Breast epithelium (tissue), 2 donors: ENCODE data around the gene USO1.

GRCh38 chr4:75512068-75513088 lies 1.8 kb downstream of the RCHY1 start:
- PRO-cap = no peak
- RAMPAGE, long total RNA, 2 experiments = no peak in any of the 2 experiments

GRCh38 chr4:75671507-75672347 lies 1.5 kb downstream of the G3BP2 start:
- PRO-cap = no peak
- RAMPAGE, long total RNA, 2 experiments = no peak in any of the 2 experiments

- PRO-cap = no peak
- RAMPAGE, long total RNA, 2 experiments = no peak in any of the 2 experiments
Observed at GRCh38 chr4:75723906-75724281, 483 bp upstream of the USO1 start.

DNA sequence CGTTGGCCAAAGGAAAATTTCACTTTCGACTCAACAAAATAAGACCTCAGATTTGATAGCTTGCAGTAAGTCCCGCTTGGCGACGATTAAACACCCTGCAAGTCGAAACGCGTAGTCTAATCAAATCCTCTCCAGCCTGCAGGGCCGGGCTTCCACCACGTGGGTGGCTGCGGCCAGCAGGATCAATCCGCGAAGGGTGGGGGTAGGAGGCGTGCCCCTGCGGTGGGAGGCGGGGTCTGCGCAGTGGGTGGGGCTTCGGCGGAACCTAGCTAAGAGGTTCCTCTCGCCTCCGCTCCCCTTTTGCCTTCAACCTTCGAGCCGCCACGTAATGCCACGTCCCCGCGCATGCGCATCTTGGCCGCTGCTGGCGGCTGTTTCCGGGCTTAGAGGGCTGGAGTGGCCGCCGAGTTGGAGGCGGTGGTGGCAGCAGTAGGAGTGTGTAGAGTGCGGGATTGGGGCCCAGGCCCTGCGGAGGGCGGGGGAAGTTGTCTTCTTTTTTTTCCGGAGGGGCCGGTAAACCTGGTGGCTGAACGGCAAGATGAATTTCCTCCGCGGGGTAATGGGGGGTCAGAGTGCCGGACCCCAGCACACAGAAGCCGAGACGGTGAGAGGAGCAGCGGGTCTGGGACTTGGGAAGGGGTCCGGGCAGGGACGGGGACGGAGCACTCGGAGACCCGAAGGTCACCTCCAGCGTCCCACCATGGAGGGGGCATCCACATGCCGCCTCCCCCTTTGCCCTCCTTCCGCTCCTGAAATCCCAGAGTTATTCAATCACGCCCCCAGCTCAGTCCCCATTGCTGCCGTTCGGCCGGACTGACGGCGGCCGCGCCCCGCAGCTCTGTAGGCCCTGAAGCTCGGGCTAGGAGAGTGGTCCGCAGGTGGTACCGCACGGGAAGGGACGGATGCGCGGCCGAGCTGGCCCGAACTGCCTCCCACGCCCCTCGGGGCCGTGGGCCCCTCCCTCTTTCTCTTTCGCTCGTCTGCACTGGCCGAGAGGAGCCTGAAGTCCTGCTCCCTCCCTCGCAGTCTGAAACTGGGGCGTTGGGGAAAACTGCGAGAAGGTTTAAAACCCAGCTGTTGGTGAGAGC lies at the start of gene USO1:
USO1 (plus strand) TSS at position 296 of the 1,088 bp plus-strand sequence.
- PRO-cap = bidirectional peak, plus-strand start at position 386 of the sequence, minus-strand start at position 88 of the sequence; bidirectional peak, plus-strand start at position 794 of the sequence, minus-strand start at position 809 of the sequence; bidirectional peak, plus-strand start at position 1,025 of the sequence, minus-strand start at position 1,035 of the sequence
- RAMPAGE, long total RNA, 2 experiments = start-site peak on the plus strand in 2 of 2 experiments, centred at positions 374 to 385 of the sequence, 207 to 879 reads per replicate; start-site peak on the minus strand in 2 of 2 experiments, centred at positions 141 to 150 of the sequence, 24 to 107 reads per replicate

GRCh38 chr4:76053631-76054327 lies 17.9 kb upstream of the CXCL11 start:
- PRO-cap = no peak
- RAMPAGE, long total RNA, 2 experiments = no peak in any of the 2 experiments

DNA sequence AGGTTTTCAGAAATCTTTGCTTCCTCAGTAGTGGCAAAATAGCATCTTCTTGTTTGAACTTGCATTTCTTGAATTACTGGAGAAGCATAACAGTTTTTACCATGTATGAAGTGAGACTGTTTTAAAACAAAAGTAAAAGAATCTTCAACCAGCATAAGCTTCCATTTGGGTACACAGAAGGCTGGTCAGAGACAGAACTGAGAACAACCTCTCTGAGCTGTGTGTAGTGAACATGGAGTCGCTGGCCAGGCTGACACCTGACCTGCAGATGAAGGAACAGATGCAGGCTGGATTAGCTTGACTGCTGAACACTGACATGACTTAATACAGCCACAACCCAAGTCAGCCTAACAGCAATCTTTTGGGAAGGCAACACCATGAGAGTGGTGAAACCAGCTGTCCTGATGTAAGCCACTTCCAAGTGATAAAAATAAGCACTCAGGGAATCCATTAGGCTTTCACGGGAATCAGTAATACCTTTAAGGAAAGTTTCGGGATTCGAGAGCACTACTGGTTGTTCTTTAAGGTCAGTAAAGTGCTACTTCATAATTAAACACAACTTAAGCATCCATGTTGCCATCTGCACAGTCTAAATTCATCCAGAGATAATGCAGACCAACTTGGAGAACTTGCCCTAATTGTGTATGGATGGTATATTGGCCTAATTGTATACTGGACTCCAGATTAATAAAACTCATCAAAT lies 10.0 kb downstream of the SCARB2 start:
- PRO-cap = no peak
- RAMPAGE, long total RNA, 2 experiments = no peak in any of the 2 experiments

GRCh38 chr4:76275368-76276241 lies 24.1 kb downstream of the FAM47E start:
- PRO-cap = no peak
- RAMPAGE, long total RNA, 2 experiments = no peak in any of the 2 experiments

DNA sequence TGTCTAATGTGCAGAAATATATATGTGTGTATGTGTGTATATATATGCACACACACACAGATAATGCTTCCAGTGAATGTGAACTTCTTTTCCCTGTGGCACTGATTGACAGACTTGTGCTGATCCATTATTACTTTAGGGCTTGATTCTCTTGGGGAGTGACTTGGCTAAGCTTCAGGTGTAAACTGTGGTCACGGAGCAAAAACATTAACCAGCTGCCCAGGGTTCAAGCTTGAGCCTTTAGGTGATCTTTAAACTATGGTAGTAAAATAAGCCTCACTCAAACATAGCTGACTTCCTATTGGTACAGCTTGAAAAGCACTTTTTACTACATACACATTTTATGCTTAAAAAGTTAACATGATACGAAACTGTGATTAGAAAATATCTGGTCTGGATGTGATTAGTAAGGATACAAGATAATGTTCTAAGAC lies 3.6 kb downstream of the STBD1 start:
- PRO-cap = no peak
- RAMPAGE, long total RNA, 2 experiments = no peak in any of the 2 experiments

DNA sequence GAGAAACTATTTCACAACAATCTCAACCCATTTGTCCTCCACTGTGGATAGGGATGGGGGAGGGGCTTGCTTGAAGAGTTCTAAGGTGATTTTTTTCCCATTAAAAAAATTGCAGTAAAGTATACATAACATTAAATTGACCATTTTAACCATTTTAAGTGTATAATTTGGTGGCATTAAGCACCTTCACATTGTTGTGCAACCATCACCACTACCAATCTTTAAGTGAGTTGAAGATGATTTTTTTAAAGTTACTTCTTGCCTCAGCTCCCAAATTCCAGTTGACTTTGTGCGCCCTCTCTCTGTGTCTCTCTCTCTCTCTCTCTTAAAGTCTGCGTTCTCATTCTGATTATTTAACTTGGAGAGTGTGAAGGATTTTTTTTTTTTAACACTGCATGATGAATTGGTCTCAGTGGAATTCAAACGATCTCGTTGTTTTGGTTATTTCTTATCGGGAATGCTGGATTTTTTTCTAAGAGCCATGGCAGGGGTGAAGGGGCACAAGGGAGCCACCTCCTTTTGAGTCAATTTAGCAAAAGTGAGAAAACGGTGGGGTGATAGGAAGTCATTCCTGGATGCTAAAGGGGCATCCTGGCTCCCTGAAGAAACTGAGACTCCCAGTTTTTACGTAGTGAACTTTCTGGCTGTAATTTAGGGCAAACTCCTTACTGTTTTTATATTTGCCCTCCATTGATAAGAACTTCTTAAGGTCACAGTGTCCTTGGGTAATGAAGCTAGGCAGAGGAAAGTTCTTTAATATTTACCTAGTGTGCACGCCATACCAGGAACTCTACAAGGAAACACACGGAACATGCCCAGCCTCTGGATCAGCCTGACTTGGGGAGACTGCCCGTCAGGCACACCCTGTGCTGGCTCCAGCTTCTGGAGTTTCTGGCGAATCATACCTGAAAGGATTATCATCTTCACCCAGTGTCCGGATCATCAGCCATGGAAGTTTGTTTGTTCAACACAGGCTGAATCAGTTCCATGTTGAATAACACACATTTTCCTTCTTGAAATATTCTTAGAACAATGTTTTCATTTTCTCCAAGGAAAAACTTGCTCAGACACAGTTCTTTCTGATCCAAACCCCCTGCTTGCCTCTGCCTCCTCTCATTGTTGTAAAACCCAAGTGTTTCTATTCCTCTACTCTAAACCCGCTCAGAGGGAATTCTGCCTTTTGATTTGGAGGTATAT lies 176.3 kb downstream of the SHROOM3 start:
- PRO-cap = no peak
- RAMPAGE, long total RNA, 2 experiments = no peak in any of the 2 experiments

DNA sequence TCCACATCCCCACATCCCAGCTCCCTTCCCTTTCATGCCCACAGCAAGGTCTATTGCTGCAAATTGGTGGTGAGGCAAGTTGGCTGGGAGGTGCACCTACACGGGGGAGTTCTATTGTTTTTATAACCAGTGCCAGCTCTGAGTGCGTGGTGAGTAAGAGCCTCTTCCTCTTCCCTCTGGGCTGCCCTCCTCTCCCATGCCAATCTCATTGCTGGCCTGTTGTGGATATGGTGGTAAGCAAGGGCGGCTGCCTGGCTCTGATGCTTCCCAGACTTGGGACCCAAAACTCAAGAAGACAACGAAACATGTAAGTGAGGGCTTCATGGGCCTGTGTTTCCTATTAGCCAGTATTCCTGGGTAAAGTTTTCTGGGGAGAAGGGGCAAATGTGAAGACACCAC lies 204.3 kb downstream of the SHROOM3 start:
- PRO-cap = no peak
- RAMPAGE, long total RNA, 2 experiments = no peak in any of the 2 experiments

- PRO-cap = no peak
- RAMPAGE, long total RNA, 2 experiments = no peak in any of the 2 experiments
Observed at GRCh38 chr4:76665084-76665726, 230.2 kb downstream of the SHROOM3 start.

DNA sequence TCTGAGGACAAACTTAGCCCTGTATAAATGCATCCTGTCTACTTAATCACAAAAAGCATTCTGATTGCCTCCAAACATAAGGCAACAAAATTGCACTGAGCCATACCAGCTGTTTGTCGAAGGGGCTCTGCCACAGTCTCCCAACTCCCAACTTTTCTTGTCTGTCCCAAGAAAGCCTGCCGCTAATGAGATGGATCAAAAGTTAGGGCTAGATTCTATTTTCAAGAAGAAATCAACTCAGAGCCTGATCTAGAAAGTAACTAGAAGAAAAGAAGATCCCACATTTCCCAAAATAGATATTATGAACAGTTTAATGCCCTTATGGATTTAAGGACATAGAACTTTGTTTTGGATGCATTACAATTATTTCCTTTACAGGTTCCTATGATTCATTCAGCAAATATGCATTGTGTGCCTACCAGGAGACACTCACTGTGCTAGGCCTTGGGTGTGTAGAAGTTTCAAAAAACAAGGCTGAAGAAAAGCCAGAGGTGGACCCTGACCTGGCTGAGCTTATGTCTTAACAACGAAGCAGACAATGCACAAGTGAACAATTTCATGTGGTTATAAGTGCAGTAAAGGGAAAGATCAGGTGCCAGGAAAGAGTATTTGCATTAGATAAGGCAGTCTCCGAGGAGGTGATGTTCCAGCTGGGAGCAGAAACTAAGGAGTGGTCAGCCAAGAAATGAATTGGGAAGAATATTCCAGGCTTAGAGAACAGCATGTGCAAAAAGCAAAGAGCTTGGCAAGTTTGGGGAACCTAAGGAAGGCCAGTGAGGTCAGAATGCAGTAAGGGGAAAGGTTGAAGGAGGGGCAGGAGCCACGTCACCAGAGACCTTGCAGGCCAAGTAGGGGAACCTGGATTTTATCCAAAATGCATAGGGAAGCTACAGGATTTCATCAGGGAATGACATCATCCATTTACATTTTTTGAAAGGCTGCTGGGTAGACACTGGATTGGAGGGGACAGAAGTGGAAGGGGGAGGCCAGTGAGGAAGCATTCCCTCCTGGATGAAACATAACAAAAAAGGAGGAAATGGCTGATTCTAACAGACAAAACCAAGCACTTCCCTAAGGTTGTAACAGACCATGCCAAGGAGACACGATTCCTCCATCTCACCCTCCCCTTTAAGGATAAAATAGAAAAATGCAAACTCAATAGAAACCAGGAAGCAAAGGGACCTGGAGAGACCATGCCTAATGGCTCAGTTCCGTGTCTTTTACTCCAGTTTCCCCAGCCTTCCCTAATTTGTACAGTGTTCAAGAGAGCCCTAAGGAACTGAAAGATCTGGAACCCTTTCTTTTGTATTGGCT lies 193.7 kb downstream of the SOWAHB start:
- PRO-cap = no peak
- RAMPAGE, long total RNA, 2 experiments = no peak in any of the 2 experiments

DNA sequence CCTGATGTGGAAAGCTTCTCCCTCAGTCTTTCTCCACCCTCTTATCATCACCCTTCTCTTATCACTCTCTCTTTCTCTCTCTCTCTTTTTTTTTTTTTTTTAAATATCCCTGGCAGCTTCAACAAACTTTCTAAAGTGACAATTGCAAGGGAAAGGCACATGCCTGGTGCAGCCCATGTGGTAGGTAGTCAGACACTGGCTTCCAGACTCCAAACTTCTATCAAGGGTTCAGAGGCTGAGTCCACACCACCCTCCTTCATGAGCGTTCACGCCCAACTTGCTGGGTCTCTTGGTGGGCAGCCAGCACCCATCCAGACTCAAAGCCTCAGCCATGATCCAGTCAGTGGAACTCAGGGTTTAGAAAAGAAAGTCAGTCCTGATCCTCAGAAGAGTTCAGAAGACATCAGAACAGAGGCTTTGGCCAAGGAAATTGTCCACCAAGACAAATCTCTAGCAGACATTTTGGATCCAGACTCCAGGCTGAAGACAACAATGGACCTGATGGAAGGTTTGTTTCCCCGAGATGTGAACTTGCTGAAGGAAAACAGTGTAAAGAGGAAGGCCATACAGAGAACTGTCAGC lies 141.5 kb downstream of the SOWAHB start:
- PRO-cap = no peak
- RAMPAGE, long total RNA, 2 experiments = no peak in any of the 2 experiments

GRCh38 chr4:76909373-76909574 lies 11.3 kb upstream of the SOWAHB start:
- PRO-cap = no peak
- RAMPAGE, long total RNA, 2 experiments = no peak in any of the 2 experiments

GRCh38 chr4:76956957-76957325 lies 7.4 kb downstream of the SEPTIN11 start:
- PRO-cap = no peak
- RAMPAGE, long total RNA, 2 experiments = no peak in any of the 2 experiments

- PRO-cap = no peak
- RAMPAGE, long total RNA, 2 experiments = no peak in any of the 2 experiments
Observed at GRCh38 chr4:76961386-76961838, 11.9 kb downstream of the SEPTIN11 start.

GRCh38 chr4:76989052-76989752 lies 39.6 kb downstream of the SEPTIN11 start:
- PRO-cap = no peak
- RAMPAGE, long total RNA, 2 experiments = no peak in any of the 2 experiments

- PRO-cap = no peak
- RAMPAGE, long total RNA, 2 experiments = no peak in any of the 2 experiments
Observed at GRCh38 chr4:76989753-76990294, 40.3 kb downstream of the SEPTIN11 start.

GRCh38 chr4:77048357-77048619 lies 27.5 kb downstream of the CCNI start:
- PRO-cap = no peak
- RAMPAGE, long total RNA, 2 experiments = no peak in any of the 2 experiments

- PRO-cap = no peak
- RAMPAGE, long total RNA, 2 experiments = no peak in any of the 2 experiments
Observed at GRCh38 chr4:77074649-77075120, 1.1 kb downstream of the CCNI start.